Thoracic aorta endothelial cell (primary cell): ENCODE measurements around a stretch of chr12.

DNA sequence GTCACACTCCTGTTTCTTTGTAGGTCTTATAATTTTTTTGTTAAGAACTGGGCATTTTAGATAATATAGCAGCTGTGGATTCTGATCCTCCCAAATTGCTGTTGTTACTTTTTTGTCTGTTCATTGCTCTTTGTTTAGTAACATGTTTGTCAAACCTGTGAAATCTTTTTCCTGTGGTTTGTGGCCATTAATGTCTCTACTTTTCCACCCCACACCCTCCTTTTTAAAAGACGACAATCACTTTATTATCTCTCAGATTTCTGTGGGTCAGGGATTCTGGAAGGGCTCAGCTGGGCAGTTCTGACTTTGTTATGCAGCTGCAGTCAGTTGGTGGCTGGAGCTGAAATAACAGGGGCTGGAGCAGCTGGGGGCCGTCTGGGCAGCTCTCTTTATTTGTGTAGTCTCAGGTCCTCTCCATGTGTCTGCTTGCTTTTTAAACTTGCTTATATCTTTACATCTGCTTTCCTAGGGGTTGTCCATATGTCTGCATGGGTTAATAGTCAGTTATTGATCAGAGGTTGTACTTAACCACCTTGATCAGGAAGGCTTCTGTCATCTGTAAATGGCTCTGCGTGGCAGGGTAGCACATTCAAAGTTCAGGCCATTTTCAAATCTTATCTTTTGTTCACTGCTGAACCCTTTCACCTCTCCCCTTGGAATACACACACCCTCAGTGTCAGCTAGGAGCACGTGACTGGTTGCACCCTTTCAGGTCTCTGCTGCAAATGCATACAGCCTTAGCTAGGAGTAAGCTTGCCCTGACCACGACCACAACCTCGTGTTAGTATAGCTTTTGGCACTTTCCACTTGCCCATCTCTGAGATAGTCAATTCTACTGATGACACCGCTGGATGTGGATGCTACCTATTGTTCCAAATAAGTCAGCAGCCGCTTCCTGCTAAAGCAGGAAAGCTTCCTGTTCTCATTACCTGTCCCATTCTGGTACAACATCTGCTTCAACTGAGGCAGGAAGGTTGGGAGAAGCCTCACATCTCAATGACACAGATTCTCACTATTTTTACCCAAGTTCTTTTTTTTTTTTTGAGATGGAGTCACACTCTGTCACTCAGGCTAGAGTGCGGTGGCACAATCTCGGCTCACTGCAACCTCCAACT lies 28.0 kb downstream of the BORCS5 start:
- CAGE, long polyA plus RNA: no peak

DNA sequence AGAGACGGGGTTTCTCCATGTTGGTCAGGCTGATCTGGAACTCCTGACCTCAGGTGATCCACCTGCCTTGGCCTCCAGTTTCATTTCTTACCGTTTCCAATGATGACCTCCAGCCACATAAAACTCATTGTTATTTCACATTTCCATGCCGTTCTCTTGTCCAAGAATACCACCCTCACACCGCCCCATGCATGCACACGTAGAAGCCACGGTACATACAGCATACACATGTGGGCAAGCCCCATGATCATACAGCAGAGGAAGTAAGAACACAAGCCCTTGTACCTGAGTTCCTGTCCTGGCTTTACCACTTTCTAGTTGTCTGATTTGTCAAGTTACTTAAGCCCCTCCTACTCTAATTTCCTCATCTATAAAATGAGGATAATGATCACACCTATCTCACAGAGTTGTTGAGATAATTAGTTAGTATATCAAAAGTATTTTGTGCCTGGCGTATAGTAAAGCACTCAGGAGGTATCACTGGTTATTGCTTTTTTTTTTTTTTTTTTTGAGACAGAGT lies 59.9 kb downstream of the DUSP16 start:
- CAGE, long polyA plus RNA: no peak

- CAGE, long polyA plus RNA: no peak
These were observed 56.7 kb downstream of the DUSP16 start for GRCh38 chr12:12505855-12506426.

GRCh38 chr12:12506427-12507036 lies 56.1 kb downstream of the DUSP16 start:
- CAGE, long polyA plus RNA: no peak

GRCh38 chr12:12705888-12706344 lies 9.9 kb upstream of the GPR19 start:
- CAGE, long polyA plus RNA: no peak

DNA sequence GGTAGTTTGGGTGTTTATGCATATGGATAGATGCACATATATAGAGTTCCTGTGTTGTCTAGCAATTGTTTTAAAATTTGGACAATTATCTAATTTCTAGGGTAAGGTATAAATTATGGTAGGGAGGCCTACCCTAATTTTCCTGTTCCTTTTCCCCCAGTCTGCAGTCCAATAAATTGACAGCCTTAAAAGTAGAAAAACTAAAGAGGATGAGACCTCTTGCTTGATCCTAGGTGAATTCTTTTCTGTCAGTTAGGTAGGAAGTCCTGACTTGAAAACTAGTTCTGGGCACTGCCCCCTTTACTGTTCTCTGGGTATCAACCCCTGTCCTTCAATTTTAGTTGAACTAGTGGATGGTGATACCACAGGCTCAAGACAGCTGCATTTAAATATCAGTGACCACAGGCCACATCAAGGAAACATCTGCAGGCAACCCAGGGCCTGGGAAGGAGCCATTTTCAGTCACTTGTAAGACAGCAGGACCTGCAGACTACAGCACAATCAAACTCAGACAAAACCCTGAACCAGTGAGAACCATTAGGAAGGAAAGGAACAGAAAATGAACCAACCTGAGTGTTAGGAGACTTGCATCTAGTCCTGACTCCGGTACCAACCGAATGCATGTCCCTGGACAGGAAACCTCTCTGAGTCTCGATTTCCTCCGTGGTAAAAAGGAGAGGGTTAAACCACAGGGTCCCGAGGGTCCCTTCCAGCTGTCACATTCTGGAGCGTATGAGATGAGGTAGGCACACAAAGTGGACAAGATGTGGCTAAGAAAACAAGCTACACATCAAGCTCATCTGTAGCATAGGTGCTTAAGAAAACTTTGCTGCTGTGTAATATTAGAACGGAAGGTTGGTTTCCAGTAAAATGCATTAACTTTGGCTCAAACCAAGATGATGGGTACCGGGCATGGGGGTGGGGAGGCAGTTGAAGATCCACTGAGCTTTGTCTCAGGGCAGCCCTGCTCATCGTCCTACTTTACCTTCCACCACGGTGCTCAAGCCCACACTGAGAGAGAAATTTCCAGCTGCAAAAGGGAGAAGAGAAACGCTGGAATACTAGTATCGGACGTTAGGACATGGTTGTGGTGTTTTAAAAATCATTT lies 1.7 kb upstream of the CDKN1B start:
- CAGE, long polyA plus RNA: no peak

DNA sequence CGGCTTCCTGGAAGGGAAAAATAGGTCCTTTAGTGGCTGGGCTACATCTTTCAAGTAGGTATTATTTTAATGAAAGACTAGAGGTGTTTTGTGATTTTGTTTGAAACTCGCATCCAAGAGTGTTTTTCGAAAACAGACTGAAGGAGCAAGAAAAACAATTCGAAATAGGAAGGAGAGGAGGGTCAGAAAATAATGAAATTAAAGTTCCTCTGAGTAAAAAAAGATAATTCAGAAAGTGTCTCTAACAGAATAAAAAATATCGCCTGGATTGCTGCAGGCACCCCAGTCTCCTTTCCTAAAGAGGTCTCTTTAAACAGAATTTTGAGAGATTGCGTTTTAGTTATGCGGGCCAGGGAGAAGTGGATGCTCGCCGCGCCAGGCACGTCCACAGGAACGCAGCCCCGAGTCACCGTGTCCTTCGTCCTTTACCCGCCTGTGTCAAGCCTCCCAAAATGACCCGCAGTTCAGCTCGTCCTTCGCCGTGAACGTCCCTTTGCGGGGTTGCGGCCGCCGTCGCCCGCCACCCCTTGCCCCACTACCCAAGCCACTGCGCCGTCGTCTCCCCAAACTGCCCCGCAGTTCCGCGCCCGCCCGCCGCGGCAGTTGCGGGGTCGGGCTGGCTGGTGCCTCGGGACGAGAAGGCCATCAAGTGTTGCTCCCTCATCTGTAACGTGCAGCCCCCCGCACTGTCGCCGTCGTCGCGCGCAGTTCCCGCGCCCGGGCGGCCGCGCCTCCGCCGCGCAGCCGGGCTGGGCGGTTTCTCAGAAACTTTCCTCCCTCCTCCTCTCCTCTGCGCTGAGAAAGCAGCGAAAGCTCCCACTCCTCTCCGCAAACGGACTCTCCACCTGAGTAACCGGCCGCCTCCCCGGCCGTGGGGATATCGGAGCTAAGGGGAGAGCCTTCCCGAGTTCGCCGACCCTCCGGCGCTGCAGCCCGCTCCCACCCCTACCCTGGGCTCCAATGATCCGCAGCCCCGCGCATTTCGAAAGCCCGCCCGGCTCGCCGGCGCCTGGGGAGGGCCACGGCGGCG lies 6.5 kb downstream of the CDKN1B start:
- CAGE, long polyA plus RNA: no peak

- CAGE, long polyA plus RNA: no peak
These were observed 12.6 kb upstream of the DDX47 start for GRCh38 chr12:12800275-12801204.

DNA sequence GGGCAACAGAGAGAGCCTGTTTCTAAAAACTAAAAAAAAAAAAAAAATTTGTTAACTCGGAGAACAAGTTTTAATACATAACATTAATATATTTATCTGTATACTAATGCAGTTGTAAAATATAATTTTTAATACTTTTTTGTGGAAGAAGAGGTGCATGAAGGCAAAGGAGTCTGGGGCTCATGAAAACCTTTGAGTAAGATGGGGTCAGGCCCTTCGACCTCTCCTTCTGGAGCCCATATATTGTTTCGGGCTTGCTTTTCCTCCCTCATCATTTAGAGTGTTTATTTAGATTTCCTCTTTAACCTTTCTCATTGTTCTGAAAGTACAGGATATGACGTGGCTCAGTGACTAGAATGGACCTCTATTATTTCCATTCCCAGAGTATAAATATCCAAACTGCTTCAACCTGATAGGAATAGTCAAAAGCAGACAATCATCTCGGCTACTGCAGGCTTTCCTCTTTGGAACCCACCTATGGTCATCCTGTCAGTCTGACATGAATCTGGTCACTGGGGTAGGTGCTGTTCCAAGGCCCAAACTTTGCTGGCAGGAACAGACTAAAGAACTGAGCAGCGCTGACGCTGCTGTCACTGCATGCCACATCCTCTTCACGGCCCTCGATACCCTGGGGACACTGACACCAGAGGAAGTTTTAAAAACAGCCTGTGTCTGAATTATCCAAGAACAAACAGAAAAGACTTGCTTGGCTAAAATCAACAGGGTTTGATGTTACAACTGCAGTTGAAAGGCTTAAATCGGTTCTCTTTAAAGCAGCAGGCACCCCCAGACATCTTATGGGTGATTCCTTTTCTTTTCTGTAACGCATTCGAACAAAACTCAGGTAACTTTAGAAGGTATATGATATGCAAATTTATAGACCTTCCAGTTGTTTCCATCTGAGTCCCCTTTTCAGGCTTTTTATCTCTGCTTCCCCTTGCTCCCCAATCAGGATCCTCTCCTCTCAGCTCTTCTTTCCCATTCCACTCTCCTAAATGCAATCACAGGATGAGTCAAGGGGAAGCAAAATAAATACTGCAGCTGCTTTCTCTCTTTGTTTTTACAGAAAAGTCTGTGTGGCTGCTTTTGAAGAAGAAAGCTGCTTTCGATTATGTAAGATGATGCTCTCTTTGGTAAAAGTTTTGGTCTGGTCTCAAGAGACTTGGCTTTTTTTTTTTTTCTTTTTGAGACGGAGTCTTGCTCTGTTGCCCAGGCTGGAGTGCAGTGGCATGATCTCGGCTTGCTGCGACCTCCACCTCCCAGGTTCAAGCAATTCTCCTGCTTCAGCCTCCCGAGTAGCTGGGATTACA lies 4.9 kb upstream of the DDX47 start:
- CAGE, long polyA plus RNA: no peak

GRCh38 chr12:12836713-12837550 lies 23.8 kb downstream of the DDX47 start:
- CAGE, long polyA plus RNA: no peak

DNA sequence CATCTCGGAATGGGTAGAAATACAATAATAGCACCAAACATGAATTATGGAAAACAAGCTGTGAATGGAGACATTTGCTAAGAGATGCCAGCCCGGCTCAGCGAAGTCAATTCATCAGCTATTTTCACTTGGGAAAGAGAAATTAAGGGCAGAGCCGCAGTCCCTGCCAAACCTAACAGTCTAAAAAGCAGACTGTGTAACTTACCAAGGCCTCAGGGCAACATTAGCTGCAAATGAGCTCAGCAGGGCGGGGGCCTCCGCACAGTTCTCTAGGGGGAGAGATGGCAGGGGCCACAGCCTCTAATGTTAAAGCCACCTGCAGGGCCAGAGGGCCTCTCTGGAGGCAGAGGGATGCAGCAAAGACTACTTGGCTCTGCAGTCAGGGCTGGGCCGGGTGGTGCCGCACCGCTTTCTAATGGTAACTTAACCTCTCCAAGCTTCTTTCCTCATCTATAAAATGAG lies 13.6 kb upstream of the GPRC5A start:
- CAGE, long polyA plus RNA: no peak

DNA sequence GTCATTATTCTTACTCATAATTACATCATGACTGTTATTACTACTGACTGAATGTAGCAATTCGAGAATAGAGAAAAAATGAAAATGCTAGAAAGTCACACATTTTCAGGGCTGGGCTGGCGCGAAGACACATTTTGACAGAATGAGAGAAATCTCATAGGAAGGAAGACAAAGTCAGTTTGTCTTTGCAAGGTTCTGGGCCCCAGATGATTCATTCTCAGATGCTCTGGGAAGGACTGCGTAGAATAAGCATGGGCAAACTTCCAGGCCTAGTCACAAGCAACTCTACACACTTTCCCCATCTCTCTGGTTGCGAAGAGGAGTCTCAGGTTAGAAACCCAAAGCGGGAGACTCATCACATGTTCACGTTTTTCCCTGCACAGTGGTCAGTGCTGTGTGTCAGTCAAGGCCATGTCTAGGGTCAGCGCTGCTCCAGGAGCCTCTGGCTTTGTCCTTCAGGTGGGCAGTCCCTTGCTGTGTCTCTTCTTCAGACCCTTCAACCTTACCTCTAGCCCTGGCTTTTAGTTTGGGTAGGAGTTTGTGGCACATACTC lies 8.4 kb downstream of the GPRC5A start:
- CAGE, long polyA plus RNA: no peak

GRCh38 chr12:12949341-12949750 lies 2.6 kb downstream of the GPRC5D start:
- CAGE, long polyA plus RNA: no peak

DNA sequence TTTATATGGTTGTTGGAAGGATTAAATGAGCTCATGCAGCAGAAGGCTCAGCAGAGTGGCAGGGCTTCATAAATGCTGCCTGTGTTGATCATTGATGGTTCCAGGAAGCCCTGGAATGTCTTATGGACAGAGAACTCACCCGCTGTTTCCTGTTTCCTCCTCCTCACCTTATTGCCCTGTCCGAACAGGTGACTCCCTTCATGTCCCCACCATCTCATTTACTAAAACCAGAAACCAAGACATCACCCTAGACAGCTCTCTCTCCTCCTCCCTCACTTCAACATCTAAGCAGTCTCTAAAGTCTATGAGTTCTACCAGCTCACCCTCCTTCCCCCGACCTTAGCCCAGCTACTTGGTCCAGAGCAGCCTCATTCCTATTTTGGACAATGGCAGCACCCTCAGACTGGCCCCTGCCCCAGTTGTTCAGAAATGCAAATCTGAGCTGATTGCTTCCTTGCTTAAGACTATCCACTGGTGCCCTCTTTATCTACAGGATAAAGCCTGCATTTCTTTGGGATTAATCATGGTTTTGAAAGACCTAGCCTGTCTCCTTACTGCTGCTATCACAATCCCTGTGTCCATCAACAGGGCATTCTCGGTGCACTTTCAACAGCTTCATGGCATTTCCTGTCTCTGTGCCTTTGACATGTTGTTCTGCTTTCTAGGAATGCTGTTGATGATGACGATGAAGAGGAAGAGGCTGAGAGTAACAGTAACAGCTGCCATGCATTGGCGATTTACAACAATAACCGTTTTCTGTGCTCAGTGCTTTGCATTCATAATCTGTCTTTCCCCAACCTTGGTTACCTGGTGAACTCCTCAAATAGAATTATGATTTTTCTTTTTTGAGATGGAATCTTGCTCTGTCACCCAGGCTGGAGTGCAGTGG lies 21.5 kb upstream of the GSG1 start:
- CAGE, long polyA plus RNA: no peak

DNA sequence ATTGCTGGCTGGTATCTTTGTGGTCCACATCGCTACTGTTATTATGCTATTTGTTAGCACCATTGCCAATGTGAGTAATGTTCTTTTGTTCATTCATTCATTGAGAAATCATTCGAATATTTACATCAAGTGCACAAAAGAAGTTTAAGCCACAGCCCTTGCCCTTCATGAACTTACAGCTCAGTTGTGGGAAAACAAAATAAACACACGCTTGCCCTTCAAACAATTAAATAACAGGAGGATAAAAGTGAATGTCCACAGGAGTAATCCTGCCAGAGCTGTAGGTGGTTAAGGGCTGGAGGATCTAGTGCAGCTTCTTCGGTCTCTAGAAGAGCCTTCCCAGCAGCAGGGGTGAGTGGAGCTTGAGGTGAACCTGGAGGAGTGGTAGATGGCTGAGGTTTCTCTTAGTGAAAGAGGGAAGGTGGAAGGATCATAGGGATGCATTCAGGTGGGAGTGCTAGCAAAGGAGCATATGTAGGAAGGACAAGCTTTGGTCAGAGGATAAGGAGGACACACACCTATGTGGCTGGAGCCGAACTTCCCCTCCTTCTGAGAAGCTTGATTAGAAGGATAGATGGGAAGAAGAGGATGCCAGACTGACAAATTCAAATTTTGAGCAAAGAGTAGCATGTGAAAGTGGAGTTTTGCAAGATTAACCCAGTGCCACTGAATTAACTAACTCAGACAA lies 15.1 kb downstream of the EMP1 start:
- CAGE, long polyA plus RNA: no peak

DNA sequence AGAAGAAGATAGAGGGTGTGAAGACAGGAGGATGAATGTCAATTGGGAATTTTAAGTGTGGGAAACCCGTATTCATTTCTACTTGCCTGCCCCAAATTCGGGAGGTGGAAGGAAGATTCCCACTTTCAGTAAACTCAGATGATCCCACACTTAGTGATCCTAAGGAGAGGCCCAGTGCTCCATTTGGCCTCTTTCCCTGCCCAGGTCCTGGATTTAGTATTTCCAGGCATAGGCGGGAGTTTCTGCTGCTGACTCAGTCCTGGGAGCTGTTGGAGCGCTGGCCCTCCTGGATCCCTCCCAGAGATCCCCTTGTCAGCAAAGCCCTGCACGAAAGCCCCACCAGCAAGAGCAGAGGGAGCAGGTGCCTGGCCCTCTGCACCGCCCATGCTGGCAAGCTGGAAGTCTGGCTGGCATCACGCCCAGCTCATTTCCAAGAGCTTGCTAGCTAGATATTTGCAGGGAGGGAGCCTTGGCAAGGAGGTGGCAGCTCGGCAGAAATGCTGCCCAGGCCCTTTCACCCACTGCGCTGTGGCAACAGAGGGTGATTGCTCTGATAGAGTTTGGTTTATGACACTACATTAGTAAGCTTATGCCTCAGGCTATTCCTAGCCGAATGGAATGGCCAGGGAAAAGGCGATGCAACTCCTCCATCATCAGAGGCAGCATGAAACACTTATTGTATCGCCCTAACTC lies 193.8 kb downstream of the EMP1 start:
- CAGE, long polyA plus RNA: no peak

- CAGE, long polyA plus RNA: no peak
These were observed 153.1 kb upstream of the ATF7IP start for GRCh38 chr12:14212362-14212734.

DNA sequence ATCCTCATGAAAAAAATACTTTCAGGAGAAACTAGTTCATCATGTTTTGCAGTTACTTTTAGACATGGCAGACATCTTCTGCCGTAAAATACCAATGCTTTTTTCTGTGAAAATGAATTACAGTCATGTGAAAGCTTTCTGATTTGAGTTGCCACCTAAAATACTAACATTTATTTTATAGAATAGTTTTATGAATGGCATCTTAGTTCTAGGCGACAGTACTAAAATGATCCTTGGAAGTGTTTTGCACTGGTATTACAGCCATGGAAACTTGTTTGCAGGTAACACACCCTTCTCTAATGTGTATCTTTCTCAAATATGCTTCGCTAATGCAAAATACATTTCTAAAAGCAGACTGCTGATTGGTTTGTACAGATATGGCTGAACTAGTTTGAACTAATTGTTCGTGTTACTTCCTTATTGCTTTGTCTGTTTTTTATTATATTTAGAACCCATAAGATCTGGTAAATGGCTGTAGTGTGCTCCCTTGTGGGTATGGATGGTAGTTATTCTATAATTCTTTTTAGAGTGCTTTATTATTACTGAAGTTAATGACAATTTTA lies 52.9 kb downstream of the ATF7IP start:
- CAGE, long polyA plus RNA: no peak

DNA sequence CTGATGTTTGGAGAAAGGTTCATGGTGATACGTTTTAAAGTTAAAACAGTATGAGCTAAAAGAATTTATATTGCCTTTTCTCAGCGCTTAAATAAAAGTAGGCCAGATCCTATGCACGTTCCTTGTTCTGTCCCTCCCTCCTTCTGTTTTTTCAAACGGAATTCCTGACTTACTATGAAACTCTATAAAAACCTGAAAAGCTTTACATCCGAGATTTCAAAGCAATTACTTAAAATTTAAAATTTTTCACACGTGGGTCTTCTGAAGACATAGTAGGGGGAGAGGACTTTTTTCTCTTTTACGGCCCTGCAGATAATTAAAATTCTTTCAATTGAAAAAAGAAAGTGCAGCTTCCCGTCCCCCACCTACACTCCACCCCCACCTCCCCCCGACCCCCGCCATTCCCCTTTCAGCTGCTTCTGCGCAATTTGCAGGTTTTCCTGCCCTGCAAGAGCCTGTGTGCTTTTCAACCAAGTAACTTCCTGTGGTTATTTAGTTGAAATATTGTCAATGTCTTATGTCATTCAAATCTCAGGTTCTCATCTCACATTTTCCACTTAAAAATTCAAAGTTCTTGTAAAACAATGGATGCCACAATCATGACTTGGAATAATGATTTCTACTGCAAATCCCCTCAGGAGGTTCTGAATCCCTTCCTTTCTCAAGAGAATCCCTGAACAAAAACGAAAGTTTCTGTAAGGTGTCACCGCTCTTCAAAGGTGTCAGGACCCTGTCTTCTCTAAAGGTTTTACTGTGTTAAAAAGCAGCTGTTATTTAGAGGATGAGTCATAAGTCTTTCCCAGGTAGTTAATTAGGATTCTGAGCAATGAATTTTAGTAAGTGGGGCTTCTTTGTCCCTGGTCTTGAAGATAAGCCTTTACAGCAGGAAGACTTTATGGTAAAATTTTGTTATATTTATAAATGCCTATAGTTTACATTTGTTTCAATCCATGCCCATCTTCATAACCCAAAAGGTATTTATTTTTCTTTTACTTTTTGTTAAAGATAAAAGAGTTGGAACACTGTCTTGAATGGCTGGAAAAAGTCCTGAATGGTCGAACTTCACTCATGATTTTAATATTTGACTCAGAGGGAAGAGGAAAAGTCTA lies 735 bp upstream of the H4C16 start:
- CAGE, long polyA plus RNA: no peak

GRCh38 chr12:14903619-14904500 lies 18.2 kb upstream of the MGP start:
- CAGE, long polyA plus RNA: no peak